Epithelial cell of proximal tubule (primary cell): ENCODE results near the gene INPP4B.

DNA sequence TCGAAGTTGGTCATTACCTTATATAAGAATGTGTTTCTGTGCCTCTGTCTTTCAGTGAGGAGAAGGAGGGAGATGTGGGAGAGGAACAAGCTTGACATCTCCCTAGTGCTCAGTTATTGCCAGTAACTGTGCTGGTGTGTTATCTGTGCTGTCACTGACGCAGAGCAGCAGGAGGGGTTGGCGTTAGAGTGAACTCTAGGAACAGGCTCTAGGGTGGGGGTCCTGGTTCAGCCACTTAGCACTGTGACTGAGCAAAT, 34.0 kb upstream of the TBC1D9 start:
- RAMPAGE, long total RNA, result no peak
- RRBS, result no CpG with 5 or more reads among the region's 3 CpGs

- RAMPAGE, long total RNA, result no peak
- RRBS, result no CpG with 5 or more reads among the region's 7 CpGs
These were observed 100.6 kb upstream of the TBC1D9 start for GRCh38 chr4:140856607-140857290.

- RAMPAGE, long total RNA, result no peak
- RRBS, result 1% methylated on average over 15 of the region's 96 CpGs
These were observed 912 bp downstream of the RNF150 start for GRCh38 chr4:141132065-141133048.

DNA sequence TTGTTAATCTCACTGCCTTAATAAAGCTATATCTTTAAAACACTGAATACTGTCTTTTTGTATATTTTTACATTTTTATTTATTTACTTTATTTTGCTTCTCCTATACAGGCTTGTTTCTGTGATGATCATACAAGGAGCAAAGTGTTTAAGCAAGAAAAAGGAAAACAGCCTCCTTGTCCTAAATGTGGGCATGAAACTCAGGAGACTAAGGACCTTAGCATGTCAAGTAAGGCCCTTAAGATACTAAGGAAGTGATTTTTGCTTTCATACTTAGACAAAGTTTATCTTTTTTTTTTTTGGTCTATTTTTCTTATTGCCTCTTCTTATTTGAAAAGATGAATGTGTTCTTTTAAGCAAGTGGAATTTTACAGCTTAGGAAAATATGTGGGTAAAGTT, 11.7 kb downstream of the ZNF330 start:
- RAMPAGE, long total RNA, result no peak

DNA sequence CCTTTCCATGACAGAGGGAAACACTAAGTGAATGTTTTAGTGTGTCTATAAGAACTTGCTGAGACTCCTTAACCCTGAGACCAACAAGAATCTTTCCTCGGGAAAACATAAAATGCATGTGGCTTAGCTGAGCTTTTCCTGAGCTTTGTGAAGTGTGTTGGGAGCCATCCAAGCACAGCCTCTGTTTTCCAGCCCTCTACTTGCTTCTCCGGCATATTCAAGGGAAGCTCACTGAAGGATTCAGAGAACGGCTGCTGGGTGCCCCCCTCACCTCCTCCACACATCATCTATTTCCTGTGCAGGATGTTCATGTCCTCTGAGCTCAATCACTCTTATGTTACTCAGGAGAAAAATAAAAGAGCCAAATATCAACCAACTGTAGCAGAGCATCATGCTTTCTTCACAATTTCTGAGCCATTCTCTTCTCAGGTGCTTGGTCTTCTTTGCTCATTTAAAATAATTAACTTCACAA, 492.2 kb downstream of the IL15 start:
- RAMPAGE, long total RNA, result no peak
- RRBS, result no CpG with 5 or more reads among the region's 3 CpGs

DNA sequence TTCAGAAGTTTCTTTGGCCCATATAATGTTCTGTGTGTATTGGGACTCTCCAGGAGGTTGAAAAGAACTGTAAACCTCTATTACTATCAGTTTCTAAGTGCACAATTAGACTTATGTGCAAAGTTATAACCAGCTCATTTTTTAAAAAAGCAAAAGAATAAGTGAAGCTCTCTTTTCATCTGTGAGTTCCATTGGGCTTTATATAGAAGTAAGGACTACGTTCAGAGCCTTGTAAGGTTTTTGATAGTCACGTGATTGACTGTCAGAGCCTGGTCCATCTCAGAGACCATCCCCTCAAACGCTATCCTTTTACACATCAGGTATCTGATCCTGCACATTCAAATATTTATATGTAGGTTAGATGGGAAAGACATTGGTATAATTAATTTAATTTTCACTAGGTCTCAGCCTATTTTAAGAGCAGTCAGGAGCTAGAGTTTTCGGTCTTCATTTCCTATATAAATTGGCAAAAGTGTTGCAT, 279.3 kb downstream of the INPP4B start:
- RAMPAGE, long total RNA, result no peak
- RRBS, result no CpG with 5 or more reads among the region's 4 CpGs

DNA sequence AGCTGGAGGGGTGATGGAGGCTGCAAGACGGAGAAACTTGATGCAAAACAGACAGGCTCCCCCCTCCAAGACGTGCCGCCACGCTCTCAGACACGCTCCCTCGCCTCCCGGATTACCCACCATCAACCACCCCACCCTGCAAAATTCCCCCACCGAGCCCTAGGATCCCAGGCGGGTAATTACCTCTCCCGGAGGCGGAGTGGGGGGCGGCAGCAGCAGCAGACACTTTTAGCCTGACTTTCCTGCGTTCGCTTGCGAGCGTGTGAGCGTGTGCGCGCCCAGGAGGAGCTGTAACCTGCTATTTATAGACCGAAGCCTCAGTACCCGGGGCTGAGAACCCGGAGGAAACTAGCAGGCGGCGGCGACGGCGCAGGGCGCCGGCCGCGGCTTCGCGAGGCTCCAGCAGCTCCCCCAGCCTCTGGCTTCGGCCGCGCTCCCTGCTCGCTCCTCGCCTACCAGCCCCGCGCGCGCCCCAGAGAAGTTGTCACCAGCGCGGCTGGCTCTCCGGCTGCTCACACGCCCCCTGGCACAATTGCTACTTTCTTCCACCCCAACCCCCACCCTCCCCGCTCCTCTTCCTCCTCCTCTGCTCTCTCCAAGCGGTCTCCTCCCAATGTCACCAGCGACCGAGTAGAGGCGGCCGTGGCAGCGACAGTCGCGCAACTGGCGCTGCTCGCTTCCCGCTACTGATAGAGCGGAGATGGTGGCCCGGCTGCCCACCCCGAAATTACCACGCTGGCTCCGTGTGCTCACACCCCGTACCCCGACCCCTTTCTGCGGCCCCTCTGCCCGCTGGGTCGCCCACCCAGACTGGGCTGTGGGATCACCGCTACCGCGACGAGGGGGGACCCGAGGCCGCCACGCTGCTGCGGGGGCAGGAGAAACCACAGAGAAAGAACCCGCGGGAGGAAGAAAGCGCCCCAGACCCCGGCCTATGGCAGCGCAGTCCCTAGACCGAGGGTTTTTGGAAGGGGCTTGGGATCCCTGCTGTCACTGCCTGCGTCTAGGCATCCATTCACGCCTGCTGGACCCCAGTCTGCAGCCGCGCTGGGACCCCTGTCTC, at the start of gene INPP4B:
INPP4B (minus strand) TSS at position 276 of the 1,063 bp plus-strand sequence.
- RAMPAGE, long total RNA, result no peak
- RRBS, result 1% methylated on average over 18 of the region's 86 CpGs

- RAMPAGE, long total RNA, result no peak
- RRBS, result no CpG with 5 or more reads among the region's 9 CpGs
These were observed 84.2 kb upstream of the USP38 start for GRCh38 chr4:143100600-143100848.

GRCh38 chr4:143186162-143186674, 1.5 kb downstream of the USP38 start:
- RAMPAGE, long total RNA, result no peak
- RRBS, result no CpG with 5 or more reads among the region's 6 CpGs

DNA sequence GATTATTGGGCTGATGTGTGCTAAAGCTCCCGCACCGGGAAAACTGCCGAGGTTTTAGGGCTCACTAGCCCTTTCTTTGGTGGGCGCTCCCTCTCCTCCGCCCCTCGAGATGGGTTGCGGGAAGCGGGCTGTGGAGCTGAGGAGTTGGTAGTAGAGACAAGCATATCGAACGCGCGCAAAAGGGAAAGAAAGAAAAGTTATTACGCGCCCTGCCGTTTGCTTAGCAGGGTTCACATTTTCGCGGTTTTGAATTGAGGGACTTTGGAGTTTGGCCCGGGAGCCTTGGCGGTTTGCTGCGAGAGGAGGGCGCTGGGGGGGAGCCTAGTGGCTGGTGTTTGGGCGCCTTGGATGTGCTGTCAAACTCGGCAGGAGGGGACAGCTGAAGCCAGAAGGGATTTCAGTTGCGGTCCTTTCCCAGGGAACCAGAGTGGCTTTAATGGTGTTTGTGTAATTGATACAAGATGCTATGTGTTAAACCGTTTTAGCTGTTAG, 996 bp downstream of the GAB1 start:
- RAMPAGE, long total RNA, result no peak
- RRBS, result no CpG with 5 or more reads among the region's 25 CpGs

GRCh38 chr4:143381501-143382077, 44.9 kb downstream of the GAB1 start:
- RAMPAGE, long total RNA, result no peak
- RRBS, result no CpG with 5 or more reads among the region's 6 CpGs

DNA sequence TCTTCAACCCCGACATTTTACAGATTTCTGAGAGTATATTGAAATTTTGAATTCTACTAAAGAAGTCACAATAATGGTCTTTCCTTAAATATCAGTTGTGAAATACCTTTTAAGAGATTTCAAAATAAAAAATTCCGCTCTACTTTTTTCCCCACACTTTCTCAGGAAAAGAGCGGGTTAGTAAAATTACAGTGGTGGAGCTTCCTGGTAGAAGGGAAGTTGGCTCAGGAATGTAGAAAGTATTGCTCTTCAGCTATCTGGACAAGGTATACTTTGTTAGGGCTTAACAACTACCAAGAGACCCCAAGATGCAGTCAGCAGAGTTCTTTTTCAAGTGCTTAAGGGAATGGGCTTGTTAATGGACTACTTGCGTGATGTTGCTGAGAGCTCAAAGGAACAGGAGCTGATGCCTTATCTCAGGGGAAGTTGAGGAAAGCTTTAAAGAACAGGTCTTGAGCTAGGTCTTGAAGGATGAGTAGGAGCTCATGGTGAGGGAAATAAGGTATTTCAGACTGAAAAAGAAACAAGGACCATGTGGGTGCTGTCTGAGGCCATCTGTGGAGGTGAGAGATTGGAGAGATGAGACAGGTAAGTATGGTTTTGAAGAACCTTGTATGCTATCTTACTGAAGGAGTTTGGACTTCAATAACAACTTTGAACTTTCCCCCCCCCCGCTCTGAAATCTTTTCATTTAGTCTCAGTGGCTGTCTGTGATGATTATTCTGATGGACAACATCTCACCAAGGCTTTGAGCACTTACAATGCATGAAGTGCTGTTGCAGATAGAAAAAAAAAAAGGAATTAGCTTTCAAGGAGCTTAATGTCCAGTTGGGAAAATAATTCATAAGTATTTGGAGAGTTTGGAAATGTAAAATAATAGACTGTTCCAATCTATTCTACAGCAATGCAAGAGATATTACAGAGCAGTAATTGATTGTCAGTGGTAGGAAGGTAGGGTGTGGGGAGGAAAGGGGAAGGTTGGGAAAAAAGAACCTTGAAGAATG, 72.3 kb downstream of the GAB1 start:
- RAMPAGE, long total RNA, result no peak
- RRBS, result no CpG with 5 or more reads among the region's 5 CpGs

DNA sequence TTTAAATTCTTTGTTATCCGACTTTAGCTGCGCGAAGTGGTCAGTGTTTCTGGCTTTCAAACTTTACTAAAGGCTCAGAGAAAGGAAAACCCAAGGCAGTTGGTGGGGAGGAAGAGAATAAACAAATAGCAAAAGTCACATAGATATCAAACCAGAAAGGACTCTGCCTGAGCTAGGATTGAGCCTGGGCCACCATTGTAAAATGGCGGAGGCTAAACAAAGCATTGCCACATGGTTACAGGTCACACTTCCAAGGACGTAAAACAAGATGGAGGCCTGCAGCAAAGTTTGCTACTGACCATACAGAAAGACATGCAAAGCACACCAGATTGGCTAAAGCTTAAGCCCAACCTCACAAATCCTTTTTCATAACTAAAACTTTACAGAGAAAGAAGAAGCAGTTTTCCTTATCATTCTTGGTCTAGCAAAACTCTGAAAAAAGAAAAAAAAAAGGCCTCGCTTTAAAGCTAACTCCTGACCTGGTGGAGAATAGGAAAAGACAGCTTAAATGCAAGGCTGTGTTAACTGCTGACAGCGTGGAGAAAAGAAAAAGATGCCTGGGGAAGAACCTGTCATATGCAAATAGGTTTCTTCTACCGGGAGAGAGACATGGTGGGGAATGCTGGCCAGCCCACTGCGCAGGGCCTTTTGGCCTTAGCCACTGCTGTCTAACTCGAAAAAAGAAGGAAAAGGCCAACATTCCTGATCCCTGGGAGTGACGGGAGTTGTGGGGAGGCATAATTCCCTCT, 81.8 kb upstream of the SMARCA5 start:
- RAMPAGE, long total RNA, result no peak
- RRBS, result no CpG with 5 or more reads among the region's 11 CpGs

DNA sequence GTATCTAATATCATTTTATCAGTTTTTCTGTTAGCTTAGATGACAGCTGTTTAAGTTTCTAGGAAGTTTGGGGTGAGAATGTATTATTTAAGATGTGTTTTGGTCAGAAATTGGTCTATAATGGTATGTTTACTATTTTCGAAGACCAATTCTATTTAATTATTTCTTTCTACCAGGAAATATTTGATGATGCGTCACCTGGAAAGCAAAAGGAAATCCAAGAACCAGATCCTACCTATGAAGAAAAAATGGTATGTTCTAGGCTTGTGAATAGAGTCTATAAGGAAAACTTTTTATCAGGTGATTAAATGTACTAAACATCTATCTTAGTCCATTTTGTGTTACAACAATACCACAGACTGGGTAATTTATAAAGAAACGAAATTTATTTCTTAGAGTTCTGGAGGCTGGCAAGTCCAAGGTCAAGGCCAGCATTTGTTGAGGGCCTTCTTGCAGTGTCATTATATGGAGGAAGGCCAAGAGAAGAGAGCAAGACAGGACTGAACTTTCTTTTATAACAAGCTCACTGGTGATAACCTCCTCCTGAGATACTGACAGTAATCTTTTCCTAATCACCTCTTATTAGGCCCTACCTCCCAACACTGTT, 3.8 kb downstream of the SMARCA5 start:
- RAMPAGE, long total RNA, result no peak
- RRBS, result no CpG with 5 or more reads among the region's 3 CpGs

GRCh38 chr4:143547833-143548471, 34.5 kb downstream of the SMARCA5 start:
- RAMPAGE, long total RNA, result no peak
- RRBS, result no CpG with 5 or more reads among the region's 6 CpGs

DNA sequence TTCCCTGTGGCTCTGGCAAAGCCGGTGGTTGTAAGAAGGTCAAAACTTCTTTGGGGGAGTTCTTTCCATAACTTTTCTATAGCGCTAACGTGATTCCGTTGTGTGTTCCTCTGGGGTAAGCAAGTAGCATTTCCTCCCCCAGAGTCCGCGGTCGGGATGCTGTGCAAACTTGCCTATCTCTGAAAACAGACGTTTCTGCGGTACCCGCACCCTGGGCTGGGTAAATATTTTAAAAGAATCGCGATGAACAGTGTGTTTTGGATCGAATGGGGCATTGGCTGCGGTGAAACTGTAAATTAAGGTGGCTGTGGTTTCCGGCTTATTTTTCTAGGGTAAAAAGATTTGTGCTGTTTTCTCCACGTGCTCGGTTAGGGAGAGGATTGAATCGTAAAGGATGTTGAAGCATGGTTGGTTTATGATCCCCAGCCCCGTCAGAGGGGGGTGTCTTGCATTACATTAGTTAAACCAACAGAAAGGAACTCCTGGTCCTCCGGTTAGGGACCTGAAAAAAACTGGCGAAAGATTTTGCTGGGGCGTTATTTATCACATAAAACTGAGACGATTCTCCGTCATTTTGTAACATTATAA, 1.1 kb downstream of the HHIP start:
- RAMPAGE, long total RNA, result no peak
- RRBS, result 7% methylated on average over 1 of the region's 24 CpGs

DNA sequence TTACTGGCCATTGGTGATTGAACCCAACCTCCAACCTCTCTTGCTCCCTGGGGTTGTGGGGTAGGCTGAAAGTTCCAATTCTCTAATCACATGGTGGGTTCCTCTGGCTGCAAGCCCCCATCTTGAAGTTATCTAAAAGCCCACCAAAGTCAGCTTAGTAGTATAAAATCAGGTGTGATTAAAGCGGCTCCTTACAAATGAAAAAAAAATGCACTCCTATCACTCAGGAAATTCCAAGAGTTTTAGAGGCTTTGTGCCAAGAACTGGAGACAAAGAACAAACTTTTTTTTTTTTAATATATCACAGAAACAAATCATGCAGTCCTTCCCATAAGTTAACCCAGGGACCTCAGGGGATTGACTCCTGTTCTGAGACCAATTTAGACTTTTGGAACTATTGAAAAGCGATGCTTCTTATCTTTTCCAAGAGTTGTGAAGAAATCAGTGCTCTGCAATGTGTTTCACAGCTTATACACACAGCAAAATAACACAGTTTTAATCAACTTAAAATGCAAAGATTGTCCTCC, 53.6 kb downstream of the HHIP start:
- RAMPAGE, long total RNA, result no peak
- RRBS, result no CpG with 5 or more reads among the region's 2 CpGs

- RAMPAGE, long total RNA, result no peak
- RRBS, result no CpG with 5 or more reads among the region's 6 CpGs
These were observed 24.9 kb downstream of the OTUD4 start for GRCh38 chr4:145155145-145156151.

- RAMPAGE, long total RNA, result no peak
- RRBS, result no CpG with 5 or more reads among the region's 4 CpGs
These were observed 1.7 kb downstream of the OTUD4 start for GRCh38 chr4:145178716-145179088.

GRCh38 chr4:145439314-145439592, 42.4 kb upstream of the SMAD1 start:
- RAMPAGE, long total RNA, result no peak
- RRBS, result no CpG with 5 or more reads among the region's 1 CpG